ENCODE results near the genes ZNF622 and MYO10.

- PRO-cap = no peak
Measured at GRCh38 chr5:14357817-14358390, 214.8 kb downstream of the TRIO start.

- PRO-cap = no peak
Measured at GRCh38 chr5:14387088-14387987, 194.3 kb upstream of the OTULINL start.

GRCh38 chr5:14444533-14445348, 136.9 kb upstream of the OTULINL start:
- PRO-cap = no peak

DNA sequence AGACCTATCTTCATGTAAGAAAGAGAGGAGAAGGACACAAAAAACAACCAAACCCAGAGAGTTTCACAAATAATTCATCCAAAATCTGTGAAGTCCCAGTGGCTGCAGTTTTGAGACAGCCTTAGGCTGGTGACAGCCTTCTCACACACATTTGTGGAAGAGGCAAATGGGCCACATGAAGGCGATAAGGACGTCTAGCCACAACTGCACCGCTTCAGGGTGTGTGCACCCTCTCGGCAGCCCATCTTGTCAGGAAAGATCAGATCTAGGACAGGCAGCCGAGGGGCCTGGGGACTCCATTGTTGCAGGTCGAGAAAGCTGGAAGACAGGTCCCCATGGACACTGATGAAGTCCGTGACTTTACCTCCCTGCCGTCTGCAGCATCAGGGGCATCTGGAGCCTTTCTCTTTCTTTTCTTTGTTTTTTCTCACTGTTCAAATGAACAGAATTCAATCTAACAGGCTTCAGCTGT, 112.1 kb upstream of the OTULINL start:
- PRO-cap = no peak

- PRO-cap = no peak
Measured at GRCh38 chr5:14492181-14492997, 89.2 kb upstream of the OTULINL start.

- PRO-cap = bidirectional peak, plus-strand start at chr5:14676628, minus-strand start at chr5:14676507
Measured at GRCh38 chr5:14676389-14676924, 11.9 kb downstream of the OTULIN start.

GRCh38 chr5:15009432-15009909, 137.9 kb upstream of the ANKH start:
- PRO-cap = no peak

GRCh38 chr5:15677134-15677680, 177.2 kb downstream of the FBXL7 start:
- PRO-cap = no peak

DNA sequence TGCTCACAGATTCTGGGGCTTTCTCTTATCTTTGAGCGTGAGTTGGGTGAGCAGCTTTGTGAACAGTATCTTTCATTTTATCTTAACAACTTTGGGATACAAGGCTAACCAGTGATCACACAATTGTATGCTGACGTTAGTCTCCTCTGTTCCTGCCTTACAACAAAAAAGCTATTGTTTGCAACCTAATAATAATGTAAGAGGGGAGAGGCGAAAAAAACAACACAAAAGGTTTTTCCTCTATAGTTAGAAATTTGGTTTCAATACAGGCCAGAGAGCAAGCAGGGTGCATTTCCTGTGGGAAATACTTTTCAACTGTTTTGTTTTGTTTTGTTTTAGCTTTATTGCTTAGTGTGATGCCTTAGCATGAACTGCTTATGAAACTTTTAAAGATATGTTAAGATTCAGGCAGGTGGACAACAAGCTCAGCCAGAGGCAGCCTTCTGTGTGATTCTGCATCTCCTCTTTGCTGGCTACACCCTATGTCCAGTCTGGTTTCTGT, 294.7 kb downstream of the FBXL7 start:
- PRO-cap = no peak

GRCh38 chr5:15901826-15902467, 277.6 kb downstream of the MARCHF11 start:
- PRO-cap = no peak

DNA sequence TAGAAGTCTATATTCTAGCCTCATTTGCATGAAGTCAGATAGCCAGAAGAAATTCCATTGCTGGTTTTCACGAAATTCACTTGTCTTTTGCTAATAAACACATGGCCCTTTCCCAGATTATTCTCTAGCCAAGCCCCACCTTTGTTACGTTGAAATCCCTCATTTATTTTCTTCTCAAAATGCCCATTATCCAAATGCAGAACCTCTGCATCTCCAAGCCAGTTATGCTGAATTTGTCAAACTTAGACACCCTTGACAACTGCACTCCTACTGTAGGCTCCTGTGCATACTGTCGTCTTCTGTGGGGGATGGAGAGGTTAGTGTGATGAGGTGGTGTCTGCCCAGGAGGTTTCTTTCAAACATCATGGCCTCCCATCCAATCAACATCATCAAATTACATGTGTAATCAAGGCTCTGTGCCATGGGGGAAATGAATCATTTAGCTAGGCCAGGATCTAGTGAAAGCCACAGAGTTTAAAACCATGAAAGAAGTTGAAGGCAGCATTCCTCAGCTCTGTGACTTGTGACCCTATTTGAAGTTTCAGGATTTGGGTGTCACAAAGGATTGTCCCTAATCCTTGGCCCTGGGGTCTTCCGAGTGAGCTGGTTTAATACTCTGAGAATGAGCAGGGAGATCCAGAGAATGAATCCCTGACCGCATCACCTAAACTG, 240.7 kb downstream of the MARCHF11 start:
- PRO-cap = no peak

GRCh38 chr5:16464869-16466047, at the start of gene ZNF622:
TSS of gene ZNF622 (minus strand) at chr5:16465800.
- PRO-cap = bidirectional peak, plus-strand start at chr5:16465902, minus-strand start at chr5:16465800

DNA sequence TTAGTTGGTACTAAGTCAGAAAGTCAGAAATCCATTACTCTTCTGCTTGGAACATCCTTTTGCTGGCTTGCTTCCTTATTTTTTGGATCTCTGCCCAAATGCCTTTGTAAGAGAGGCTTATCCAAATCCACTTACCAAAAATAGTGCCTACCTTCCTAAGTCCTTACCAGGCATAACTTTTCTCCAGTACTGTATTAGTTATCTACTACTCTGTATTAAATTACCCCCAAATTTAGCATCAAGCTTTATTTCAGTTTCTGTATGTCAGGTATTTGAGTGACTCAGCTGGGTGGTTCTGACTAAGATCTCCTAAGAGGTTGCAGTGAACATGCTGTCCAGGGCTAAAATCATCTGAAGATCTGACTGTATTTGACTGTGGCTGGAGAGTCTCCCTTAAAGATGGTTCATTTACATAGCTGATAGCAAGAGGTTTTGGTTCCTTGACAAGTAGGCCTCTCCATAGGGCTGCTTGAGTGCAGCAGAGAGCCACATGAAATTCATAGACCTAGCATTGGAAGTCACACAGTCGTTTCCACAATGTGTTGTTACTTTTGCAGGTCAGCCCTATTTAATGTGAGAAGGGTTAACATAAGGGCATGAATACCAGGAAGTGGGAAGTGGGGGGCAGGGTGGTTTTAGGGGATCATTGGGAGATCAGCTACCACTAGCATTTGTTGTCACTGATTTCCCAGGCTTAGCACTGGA, 1.8 kb upstream of the ZNF622 start:
- PRO-cap = no peak

GRCh38 chr5:16522144-16522535, 56.5 kb upstream of the ZNF622 start:
- PRO-cap = no peak

DNA sequence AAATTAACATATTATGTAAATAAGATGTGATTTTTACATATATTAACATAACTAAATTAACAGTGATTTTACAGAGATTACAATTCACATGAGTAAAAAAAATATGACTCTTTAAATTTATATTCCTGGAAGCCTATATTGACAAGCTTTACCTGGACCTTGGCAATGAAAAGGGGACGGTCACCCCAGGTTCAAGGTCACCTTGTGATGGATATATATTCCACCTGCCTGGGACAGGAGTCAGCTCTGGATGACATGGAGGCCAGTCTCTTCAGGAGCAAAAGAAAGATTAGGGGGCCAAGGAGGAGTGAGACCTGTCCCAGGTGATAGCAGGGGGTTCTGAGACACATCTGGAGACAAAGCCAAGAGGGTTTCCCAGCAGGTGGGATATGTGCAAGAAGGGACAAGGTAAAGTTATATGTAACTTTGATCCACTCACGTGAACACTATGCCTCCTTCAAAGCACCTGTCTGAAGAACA, 62.7 kb upstream of the ZNF622 start:
- PRO-cap = no peak

DNA sequence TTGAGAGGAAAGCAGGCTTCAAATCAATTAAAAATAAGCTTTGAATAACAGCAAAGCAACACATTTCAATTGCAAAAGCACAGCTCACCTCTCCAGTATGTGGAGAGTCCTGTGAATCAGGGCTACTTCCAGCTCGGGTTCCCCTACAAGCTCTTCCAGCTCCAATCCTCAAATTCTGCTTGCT, 71.9 kb downstream of the RETREG1 start:
- PRO-cap = no peak

GRCh38 chr5:16617461-16618571, 1.0 kb upstream of the RETREG1 start:
- PRO-cap = no peak

DNA sequence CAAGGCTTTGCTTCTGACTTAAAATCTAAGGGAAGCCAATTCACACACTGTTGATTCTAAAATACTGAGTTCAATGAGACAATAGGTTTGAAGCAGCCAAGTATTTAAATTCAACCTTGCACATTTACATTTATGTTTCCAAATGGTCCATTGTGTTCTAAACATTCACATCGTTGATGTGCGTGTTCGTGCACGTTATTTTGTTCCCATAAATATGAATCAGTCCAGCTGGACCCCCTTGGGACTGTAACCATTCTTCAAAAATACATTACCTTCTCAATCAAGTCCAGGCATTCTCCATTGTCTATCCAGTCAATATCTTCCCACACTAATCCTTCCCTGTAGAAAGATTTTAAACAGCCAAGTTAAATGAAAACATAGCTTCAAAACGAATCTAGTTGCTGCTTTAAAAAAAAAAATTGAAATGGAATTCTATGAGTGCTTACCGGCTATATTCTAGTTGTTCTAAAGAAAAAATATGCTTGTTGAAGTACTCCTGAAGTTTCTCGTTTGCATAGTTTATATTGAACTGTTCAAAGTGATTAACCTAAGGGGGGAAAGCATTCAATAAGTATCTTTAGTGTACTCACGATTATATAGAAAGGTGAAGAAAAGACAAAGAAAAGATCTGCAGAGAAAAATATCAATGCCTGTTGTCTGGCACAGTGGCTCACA, 146.5 kb upstream of the RETREG1 start:
- PRO-cap = no peak

DNA sequence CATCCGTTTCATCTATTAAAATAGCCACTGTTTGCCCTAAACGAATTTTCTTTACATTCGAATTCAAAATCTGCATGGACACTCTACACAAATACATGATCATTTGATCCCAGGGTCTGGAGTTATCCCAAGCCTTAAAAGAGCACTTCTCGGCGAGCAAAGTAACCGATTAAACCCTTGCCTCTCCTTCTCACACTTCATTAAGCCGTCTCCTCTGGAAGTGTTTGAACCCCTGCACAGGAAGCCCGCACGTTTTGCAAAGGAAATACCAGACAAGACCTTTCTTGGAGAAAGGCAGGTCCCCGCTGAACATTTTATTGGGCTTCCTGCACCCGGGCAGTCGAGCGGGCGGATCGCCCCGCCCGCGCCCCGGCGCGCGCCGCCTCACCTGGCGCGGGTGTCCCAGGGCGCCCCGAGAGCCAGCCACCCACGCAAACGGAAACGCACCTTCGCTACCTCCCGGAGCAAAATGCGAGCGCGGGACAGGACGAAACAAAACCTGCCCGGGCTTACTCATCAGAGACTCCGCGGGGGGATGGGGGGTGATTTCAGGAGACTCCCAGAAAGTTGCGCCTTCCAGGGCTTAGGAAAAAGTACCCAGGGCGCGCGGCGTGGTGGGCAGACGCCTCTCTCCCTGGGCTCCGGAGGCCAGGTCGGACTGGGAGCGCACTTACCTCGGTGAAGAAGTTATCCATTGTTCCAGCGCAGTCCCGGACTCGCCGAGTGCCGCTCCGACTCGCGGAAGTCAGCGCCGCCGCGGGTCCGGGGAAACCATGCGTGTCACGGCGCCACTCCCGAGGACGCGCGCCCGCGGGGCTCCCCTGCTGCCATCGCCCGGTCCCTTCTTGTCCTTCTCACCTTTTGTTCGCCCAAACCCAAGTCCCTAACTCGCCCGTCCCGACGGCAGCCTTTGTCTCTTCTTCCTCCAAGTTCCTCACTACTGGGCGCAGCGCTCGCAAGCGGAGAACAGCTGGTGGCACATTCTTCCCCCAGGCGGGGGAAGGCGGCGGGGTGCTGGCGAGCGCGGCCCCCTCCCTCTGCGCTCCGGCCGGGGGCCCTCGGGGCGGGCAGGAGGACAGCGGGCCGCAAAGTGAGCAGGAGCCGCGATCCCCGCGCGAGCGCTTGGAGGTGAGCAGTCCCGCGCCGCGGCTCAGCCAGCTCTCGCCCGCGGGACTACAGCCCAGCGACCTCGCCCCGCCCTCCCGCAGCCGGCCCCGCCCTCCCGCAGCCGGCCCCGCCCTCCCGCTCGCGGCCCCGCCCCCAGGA, at the start of gene MYO10:
TSS of gene MYO10 (minus strand) at position 1,175 of the 1,266 bp plus-strand sequence.
- PRO-cap = bidirectional peak, plus-strand start outside the sequence, minus-strand start at position 1,152 of the sequence

- PRO-cap = no peak
Measured at GRCh38 chr5:17118588-17119081, 98.8 kb upstream of the BASP1 start.

Data from pulmonary artery (tissue), 1 donor.